Lung (tissue), 4 donors: ENCODE data around the gene COL4A4.

DNA sequence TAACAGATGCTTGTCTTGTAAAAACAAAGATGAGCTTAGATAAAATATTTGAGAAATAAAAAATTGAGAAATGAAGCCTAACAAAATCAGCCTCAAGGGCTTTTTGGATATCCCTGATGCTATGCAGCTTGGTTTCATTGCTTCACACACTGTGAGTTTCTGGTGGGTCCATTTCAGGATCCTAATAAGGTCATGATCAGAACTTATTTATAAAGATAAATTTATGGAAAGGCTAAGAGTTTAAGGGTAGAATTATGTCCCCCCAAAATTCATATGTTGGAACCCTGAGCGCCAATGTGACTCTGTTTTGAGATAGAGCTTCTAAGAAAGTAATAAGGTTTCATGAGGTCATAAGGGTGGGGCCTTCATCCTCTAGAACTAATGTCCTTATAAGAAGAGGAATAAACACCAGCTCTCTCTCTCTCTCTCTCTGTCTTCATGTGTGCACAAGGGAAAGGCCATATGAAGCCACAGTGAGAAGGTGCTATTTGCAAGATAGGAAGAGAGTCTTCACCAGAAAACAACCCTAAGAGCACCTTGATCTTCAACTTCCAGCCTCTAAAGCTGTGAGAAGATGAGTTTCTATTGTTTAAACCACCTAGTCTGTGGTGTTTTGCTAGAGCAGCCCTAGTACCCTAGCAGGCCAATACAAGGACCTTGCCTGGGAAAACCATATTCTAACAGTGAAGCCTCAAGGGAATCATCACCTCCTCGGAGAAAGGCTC is 55.9 kb downstream of the DOCK10 start:
- PRO-cap, result no peak
- RAMPAGE, long total RNA, result no peak
- RRBS, result no CpG with 5 or more reads among the region's 2 CpGs

DNA sequence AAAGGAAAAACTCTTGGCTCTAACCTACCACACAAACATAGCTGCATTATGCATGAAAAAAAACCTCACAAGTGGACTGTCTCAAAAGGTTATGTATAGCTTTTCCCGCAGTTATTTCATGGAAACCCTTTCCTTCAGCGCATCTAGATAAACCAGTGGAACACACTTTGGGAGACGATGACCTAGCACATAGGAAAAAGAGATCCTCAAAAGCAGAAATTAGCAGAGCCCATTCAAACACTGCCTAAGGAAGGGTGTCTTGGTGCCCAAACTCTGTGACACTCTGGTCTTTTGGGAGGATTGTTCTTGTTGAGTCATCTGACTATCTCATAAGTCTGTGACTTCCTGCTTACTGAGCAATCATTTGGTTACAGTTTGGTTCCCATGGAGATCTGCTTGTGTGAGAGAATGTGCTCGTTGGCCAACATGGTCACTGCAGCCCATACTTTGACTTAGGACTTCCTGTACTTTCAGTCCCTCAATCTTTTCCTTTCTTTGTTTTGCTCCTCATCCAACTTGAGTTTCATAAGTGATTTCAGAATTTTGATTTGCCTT is 602.8 kb downstream of the NYAP2 start:
- PRO-cap, result no peak
- RAMPAGE, long total RNA, result no peak
- RRBS, result no CpG with 5 or more reads among the region's 4 CpGs

DNA sequence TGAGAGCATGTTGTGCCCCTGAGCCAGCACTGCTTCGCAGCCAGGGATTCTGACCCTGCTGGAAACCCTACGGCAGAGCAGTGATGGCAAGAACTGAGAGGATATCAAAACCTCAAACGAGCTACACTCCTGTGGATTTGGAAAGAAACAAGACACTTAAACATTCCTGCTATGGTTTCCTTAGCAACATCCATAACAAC is 649.1 kb downstream of the NYAP2 start:
- PRO-cap, result no peak
- RAMPAGE, long total RNA, result no peak
- RRBS, result no CpG with 5 or more reads among the region's 3 CpGs

GRCh38 chr2:226137357-226137658 is 662.3 kb downstream of the IRS1 start:
- PRO-cap, result no peak
- RAMPAGE, long total RNA, result no peak
- RRBS, result no CpG with 5 or more reads among the region's 3 CpGs

GRCh38 chr2:226207612-226208184 is 591.9 kb downstream of the IRS1 start:
- PRO-cap, result no peak
- RAMPAGE, long total RNA, result no peak
- RRBS, result no CpG with 5 or more reads among the region's 5 CpGs

GRCh38 chr2:226319926-226320442 is 479.6 kb downstream of the IRS1 start:
- PRO-cap, result no peak
- RAMPAGE, long total RNA, result no peak
- RRBS, result no CpG with 5 or more reads among the region's 1 CpG

- PRO-cap, result no peak
- RAMPAGE, long total RNA, result no peak
- RRBS, result no CpG with 5 or more reads among the region's 13 CpGs
These were observed 149.6 kb downstream of the IRS1 start for GRCh38 chr2:226649765-226650752.

DNA sequence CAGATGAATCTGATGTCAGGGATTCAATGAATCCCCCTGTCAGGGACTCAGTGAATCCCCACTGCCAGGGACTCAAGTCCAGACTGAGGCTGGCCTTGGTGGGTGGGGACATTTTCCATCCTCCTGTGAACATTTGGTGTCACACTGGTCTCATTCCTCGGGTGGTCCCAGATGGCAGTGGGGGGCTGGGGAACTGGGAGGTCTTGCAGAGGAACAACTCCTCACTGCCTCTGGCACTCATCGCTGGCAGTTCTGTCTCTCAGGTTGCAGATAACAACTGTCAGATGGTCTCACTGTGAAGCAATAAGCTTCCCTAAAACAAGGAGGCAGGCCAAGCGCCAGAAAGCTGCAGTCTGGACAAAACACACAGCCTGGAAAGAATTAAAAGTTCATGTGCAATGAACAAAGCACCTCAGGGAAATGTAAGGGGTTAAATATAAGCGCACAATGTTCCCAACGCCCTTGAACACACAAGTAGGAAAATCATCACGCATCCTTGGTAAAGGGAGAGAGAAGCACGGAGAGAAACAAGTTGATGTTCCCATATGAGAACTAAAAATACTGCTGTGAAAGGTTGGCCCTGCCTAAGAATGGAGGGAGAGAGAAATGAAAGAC is 78.0 kb downstream of the IRS1 start:
- PRO-cap, result no peak
- RAMPAGE, long total RNA, result no peak
- RRBS, result no CpG with 5 or more reads among the region's 7 CpGs

GRCh38 chr2:226725021-226725578 is 74.5 kb downstream of the IRS1 start:
- PRO-cap, result no peak
- RAMPAGE, long total RNA, result no peak
- RRBS, result no CpG with 5 or more reads among the region's 7 CpGs

GRCh38 chr2:226738514-226739472 is 60.8 kb downstream of the IRS1 start:
- PRO-cap, result no peak
- RAMPAGE, long total RNA, result no peak
- RRBS, result no CpG with 5 or more reads among the region's 8 CpGs

- PRO-cap, result no peak
- RAMPAGE, long total RNA, result no peak
- RRBS, result no CpG with 5 or more reads among the region's 9 CpGs
These were observed 7.2 kb downstream of the IRS1 start for GRCh38 chr2:226792170-226793040.

GRCh38 chr2:226794117-226794359 is 5.6 kb downstream of the IRS1 start:
- PRO-cap, result no peak
- RAMPAGE, long total RNA, result no peak
- RRBS, result no CpG with 5 or more reads among the region's 3 CpGs

GRCh38 chr2:226794360-226794929 is 5.2 kb downstream of the IRS1 start:
- PRO-cap, result no peak
- RAMPAGE, long total RNA, result no peak
- RRBS, result no CpG with 5 or more reads among the region's 5 CpGs

DNA sequence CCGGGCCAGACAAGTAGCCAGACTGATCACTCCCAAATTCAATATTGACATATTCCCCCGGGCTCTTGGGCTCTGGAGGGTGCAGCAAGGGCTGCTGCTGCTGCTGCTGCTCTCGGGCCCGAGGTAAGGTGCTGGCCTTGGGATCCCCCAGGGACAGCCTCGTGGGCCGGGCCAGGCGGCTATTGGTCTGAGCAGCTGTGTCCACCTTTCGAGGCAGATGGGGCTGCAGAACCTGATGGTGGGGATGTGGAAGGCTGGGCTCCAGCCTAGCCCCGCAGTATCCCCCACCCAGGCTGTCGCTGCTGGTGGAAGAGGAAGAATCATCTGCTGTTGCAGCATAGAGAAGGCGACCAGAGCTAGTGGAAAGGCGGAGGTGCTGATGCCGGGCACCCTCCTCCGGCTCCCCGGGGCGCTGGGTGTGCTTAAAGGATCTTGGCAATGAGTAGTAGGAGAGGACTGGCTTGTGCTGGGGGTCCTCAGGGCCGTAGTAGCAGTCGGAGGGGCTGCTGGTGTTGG is 3.6 kb downstream of the IRS1 start:
- PRO-cap, result no peak
- RAMPAGE, long total RNA, result no peak
- RRBS, result 44% methylated on average over 2 of the region's 18 CpGs

- PRO-cap, result no peak
- RAMPAGE, long total RNA, result no peak
- RRBS, result no CpG with 5 or more reads among the region's 12 CpGs
These were observed 777 bp upstream of the IRS1 start for GRCh38 chr2:226800273-226800921.

DNA sequence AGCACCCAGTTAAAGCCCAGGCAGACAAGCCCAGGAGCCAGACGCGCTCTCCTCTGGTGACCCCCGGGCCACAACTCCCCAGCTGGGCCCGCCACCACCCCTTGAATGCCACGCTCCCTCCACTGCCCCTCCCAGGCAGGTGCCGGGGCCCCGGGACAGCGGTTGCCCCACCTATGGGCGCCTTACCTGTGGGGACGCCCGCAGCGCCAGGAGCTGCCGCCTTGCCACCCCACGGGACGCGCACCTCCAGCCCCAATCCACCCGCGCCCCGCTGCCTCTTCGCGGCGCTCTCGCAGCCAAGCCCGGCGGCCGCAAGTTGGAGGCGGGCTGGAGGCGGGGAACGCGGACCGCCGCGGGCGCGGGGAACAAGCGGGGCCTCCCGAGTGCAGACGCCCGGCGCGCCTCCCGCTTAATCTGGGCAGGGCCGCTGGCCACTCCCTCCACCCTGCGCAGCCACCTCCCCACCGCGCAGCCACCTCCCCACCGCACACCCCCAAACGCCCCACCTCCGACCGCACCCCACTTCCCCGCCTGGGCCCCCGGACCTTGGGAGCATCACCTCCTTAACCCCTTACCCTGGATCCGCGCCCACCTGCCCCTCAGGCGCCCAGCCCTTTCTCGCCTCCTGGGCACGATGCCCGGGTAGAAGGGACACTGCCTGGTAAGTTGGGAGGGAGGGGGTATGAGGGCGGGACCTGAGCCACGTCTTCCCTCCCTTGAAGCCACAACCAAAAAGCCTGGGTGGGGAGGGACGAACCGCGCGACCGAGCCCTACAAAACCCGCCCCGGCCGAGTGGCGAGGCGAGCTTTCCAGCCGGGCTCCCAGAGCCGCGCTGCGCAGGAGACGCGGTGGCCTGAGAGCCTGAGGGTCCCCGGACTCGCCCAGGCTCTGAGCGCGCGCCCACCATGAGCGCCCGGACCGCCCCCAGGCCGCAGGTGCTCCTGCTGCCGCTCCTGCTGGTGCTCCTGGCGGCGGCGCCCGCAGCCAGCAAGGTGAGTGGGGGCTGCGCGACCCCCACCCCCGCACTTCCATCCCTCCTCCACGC is at the start of gene COL4A4:
TSS of gene COL4A4 (minus strand) at position 385 of the 1,046 bp plus-strand sequence.
- PRO-cap, result unidirectional peak, minus-strand start at position 385 of the sequence
- RAMPAGE, long total RNA, result no peak
- RRBS, result 3% methylated on average over 32 of the region's 94 CpGs

GRCh38 chr2:227179996-227180285 is 15.5 kb downstream of the COL4A3 start:
- PRO-cap, result no peak
- RAMPAGE, long total RNA, result no peak
- RRBS, result no CpG with 5 or more reads among the region's 5 CpGs

DNA sequence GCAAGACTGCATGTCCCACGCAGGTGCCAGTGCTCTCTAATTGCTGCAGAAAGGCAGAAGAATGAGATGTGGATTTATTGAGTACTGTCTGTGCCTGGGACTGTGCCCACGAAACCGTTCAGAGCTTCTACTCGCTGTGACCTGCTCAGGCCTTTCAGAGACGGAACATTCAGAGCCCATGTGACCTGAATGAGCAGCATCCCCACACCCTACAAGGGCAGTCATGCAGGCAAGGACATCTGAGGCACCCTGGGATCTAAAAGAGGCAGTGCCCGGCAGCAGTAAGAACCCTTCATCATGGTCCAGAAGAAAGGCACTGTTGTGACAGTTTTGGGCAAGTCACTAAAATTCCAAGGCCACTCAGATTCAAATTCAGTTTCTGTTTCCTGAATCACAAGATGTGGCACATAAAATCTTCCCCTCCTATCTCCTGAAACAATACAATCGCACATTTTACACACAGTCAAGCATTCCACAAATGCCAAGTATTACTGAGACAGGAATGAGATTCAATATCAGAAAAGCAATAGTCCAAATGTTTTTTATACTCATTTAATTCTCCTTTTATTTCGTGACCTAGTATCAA is 16.0 kb downstream of the COL4A3 start:
- PRO-cap, result no peak
- RAMPAGE, long total RNA, result no peak
- RRBS, result no CpG with 5 or more reads among the region's 8 CpGs

DNA sequence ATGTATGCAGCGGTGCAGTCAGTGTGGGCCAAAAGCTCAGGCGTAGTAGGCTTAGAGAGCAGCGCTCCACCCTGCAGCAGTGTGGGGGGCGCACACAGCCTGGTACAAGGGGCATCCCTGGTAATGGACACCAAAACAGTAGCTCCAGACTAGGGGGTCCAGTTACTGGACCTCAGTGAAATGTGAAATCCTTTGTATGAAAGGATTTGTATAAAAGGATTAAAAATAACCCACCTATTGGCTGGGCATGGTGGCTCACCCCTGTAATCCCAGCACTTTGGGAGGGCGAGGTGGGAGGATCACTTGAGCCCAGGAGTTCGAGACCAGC is 1.6 kb upstream of the TM4SF20 start:
- PRO-cap, result no peak
- RAMPAGE, long total RNA, result no peak
- RRBS, result no CpG with 5 or more reads among the region's 6 CpGs

DNA sequence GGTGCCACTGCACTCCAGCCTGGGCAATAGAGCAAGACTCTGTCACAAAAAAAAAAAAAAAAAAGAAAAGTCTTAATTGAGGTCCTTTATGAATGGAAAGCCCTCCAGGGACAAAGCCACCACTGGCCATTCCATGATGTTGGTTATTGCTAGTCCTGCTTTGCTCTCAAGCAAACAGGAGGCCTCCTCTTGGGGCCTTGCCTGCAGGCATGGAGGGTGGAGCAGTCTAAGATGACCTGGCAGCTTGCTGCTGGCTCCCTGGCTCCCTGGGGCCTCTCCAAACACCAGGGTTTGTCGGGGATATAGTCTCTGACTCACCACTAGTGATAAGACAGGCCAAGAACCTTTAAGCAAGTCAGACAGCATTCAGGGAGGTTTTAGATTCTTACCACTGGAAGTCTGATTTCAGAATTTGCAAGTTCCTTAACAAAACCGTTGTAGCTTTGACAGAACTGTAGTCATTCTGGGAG is 5.8 kb upstream of the AGFG1 start:
- PRO-cap, result no peak
- RAMPAGE, long total RNA, result no peak
- RRBS, result no CpG with 5 or more reads among the region's 2 CpGs